Mucosa of descending colon (tissue), 1 donor: ENCODE results near the gene STK11.

GRCh38 chr19:1105313-1105529 lies 1.4 kb downstream of the GPX4 start:
- PRO-cap = no peak

DNA sequence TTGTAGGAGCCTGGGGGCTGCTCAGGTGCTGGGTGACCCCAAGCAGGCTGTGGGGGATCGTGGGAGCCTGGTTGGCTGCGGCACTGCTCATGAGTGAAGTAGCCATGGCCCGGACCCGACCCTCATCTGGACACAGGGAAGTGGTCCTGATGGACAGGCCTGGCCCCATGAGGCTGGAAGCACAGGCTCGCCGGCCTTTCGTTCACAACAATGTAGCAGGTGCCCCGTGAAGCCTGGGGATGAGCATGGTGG lies 6.2 kb downstream of the GPX4 start:
- PRO-cap = no peak

DNA sequence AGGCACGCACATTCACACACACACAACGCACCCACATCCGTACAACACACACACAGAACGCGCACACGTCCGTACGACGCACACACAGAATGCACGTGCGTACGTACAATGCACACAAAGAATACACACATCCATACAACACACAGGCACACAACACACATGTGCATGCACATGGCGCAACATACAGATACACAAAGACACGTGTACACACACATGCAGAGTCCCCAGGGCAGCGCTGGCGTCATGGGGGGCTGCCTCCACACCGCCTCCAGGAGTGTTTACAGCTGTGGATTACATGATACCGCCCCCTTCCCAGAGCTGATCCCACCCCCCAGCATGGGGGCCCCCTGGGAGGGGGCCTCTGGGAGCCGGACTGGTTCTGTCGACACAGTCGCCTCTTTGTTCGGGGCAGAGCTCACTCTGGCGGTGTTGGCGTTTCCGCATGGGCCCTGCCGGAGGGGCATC lies 2.8 kb downstream of the SBNO2 start:
- PRO-cap = no peak

GRCh38 chr19:1171674-1172667 lies 2.1 kb downstream of the SBNO2 start:
- PRO-cap = no peak

GRCh38 chr19:1205281-1206220 lies at the start of gene STK11:
Gene STK11 (plus strand): TSS chr19:1205778.
- PRO-cap = bidirectional peak, plus-strand start at chr19:1205778, minus-strand start at chr19:1205532

GRCh38 chr19:1251354-1251695 lies 2.9 kb downstream of the MIDN start:
- PRO-cap = bidirectional peak, plus-strand start at chr19:1251569, minus-strand start at chr19:1251432

- PRO-cap = bidirectional peak, plus-strand start at chr19:1269332, minus-strand start at chr19:1269080
Measured at GRCh38 chr19:1268805-1269212, 323 bp upstream of the CIRBP start.

GRCh38 chr19:1361952-1362476 lies 7.3 kb downstream of the PWWP3A start:
- PRO-cap = no peak

DNA sequence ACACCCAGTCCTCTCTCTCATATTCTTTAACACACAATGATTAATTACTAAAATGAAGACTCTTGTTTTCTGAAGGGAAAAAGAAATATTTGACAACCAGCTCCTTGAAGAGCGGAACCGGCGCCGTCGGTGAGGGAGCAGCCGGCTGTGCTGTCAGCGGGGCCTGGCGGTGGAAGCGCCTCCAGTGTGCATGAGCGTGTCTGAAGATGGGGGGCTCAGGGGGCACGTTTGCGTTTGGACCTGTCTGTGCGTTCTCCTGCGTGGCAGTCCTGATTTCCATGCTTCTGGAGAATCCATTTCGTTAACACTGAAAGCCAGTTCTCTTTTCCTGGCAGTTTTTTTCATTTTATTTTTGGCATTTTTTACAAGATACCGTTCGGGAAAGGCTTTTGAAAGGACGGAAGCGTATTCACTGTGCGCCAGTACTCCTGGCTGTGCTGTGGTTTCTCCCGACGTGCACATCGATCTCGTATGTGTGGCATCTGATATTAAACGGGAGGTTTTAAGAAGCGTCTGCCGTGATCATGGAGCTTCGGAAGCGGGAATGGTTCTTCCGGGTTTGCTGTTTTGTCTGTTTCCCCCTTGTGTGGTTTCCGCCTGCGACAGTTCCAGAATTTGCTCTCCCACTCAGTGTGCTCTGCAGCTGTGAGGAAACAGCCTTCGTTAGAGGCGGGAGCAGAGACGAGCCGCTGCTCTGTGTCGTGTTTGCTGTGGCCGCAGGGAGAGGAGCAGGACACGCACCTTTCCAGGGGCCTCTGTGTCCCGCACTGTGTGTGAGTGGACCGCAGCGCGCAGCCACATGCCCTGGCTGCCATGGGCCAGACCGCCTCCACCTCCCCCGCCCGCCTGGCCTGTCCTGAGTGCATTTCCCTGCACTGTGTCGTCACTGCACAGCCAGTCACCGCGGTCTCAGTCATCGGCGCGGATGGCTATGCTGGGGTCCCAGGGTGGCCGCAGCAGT lies 7.0 kb upstream of the NDUFS7 start:
- PRO-cap = no peak

- PRO-cap = no peak
Measured at GRCh38 chr19:1379824-1380372, 3.8 kb upstream of the NDUFS7 start.

- PRO-cap = unidirectional peak, minus-strand start at chr19:1380674
Measured at GRCh38 chr19:1380435-1381118, 3.1 kb upstream of the NDUFS7 start.

GRCh38 chr19:1394638-1395369 lies 6.5 kb downstream of the GAMT start:
- PRO-cap = no peak

DNA sequence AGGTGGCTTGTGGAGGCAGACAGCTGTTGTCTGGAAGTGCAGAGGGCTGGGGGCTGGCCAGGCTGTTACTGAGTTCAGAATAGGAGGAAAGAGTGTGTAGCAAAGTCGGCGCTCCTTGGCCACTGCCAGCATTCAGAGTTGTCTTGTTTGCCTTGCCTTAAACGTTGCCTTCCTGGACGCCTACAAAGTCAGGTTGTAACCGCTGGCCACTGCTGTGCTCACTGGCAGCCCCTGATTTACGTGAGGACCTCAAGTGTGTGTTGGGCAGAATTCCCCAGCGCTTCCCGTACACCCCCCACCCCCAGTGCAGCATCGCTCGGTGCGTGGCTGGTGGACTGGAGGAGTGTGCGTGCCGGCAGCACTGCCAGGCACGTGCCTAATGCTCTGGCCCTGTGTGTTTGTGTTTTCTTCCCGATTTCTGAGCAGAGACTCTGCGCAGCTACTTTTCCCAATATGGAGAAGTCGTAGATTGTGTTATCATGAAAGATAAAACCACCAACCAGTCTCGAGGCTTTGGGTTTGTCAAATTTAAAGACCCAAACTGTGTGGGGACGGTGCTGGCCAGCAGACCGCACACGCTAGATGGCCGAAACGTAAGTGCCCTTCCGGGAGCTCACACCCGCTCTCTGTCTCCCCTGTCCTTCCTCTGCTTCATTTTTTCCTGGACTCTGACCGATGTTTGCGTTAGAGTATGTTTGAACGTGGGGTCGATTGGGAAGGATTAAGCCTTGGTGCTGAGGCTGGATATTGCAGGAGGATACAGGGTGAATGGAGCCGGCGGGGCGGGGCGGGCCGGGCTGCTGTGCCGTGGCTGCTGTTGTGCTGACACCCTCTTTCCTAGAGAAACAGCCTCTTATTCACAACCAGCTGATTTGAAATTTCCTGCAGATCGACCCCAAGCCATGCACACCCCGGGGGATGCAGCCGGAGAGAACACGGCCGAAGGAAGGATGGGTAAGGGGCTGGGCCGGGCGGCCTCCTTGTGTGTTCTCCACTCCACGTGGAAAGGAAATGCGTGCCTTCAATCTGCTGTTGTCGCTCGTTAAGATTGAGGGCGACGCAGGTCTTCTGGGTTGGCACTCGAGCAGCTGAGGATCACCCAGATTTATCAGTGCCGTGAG lies 10.8 kb downstream of the DAZAP1 start:
- PRO-cap = no peak

DNA sequence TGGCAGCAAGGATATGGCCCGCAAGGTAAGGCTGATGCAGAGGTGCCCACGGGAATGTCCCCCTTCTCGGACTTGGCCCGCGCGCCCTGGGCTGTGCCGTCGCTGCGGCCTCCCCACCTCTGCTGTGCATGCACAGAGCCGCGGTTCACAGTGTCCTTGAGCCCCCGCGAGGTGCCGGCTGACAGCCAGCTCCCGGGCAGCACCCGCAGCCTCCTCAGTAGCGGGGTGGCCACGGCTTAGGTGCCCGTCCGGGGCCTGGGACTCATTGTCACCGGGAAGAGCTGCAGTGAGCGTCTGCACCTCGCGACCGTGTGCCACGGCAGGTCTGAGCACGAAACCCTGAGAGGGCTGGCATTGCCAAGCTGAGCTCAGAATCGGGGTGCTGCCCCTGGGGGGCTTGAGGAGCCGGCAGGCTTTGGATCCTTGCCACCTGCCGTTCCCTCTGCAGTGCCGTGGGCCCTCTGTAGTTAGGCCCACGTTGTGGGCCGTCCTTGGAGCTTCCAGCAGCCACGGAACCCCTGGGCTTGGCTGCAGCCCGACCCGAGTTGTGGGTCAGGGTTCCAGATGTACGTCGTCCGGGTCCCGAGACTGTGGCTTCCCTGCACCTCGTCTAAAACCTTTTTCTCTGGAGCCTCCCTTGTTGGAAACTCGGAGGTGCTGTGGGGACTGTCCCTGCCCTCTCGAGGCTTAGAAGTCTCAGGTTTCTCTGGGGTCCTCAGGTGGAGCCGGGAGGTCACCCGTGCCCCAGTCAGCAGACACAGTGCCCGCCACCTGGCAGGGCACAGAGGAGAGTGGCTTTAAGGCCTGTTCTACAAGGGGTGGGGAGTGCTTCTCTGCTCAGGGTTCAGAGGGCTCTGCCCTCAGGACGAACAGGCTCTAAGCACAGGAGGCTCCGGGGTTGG lies 9.0 kb upstream of the RPS15 start:
- PRO-cap = no peak

- PRO-cap = no peak
Measured at GRCh38 chr19:1472305-1472796, 6.7 kb downstream of the C19orf25 start.

GRCh38 chr19:1513814-1514136 lies 956 bp upstream of the ADAMTSL5 start:
- PRO-cap = no peak

- PRO-cap = no peak
Measured at GRCh38 chr19:1567398-1567723, 764 bp downstream of the MEX3D start.

GRCh38 chr19:1602914-1603268 lies 2.4 kb downstream of the UQCR11 start:
- PRO-cap = no peak

- PRO-cap = no peak
Measured at GRCh38 chr19:1609147-1610040, 4.1 kb upstream of the UQCR11 start.

DNA sequence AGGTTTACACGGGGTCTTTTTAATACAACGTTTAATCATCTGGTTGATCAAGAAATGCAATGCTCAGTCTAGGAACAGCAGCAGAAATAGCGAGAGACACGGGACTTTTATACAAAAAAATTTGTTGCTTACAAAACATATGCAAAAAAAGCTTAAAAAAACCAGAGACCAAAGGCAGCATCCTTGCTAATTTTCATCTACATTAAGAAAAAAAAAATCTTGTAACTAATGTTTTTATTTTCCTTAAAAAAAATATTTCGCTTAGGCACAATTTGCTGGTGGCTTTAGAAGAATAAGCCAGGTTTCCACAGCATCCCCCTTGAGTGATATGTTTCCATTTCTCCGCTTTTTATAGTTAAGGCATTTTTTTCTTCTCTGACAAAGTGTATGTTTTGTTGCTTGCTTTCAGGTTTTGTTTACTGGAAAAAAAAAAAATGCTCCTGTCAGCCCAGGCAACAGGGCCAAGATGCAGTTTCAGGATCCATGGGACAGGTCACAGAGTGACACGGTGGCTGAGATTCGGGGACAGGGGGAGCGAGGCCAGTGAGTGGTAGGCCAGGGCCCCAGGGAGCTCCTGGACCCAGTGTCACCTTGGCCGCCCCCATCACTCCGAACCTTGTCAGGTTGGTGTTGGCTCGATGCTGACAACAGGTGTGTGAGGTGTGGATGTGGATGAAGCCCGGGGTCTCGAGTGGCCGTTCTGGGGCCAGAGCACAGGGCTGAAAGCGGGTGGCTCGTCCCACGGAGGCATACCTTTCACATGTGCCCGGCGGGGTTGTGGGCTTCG lies 5.9 kb upstream of the UQCR11 start:
- PRO-cap = no peak